Astrocyte (in vitro differentiated cells and primary cell): ENCODE results near the gene NAGA.

DNA sequence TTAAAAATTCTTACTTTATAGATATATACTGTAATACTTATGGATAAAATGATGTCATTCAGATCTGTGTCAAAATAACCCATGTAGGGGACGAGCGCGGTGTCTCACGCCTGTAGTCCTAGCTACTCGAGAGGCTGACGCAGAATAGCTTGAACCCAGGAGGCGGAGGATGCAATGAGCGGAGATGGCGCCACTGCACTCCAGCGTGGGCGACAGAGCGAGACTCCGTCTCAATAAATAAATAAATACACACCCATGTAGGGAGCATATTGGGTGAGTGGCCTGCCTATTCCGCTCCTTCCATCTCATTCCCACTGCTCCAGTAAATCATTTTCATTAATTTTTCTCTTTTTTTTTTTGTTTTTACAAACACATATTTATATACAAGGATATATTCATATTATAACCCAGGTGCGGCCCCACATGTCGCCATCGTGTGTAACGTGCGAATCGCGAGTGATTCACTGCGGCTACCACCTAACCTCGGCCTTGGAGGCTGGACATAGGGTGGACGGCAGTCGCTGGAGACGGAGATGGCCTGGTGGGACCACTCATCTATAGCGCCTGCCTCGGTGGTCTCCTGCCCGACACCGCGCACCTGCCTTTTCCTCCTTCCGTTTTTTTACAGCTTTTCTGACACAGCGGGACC, 6.9 kb downstream of the SNU13 start:
- PRO-cap, result no peak
- RRBS, 2 experiments, result no CpG with 5 or more reads among the region's 33 CpGs

DNA sequence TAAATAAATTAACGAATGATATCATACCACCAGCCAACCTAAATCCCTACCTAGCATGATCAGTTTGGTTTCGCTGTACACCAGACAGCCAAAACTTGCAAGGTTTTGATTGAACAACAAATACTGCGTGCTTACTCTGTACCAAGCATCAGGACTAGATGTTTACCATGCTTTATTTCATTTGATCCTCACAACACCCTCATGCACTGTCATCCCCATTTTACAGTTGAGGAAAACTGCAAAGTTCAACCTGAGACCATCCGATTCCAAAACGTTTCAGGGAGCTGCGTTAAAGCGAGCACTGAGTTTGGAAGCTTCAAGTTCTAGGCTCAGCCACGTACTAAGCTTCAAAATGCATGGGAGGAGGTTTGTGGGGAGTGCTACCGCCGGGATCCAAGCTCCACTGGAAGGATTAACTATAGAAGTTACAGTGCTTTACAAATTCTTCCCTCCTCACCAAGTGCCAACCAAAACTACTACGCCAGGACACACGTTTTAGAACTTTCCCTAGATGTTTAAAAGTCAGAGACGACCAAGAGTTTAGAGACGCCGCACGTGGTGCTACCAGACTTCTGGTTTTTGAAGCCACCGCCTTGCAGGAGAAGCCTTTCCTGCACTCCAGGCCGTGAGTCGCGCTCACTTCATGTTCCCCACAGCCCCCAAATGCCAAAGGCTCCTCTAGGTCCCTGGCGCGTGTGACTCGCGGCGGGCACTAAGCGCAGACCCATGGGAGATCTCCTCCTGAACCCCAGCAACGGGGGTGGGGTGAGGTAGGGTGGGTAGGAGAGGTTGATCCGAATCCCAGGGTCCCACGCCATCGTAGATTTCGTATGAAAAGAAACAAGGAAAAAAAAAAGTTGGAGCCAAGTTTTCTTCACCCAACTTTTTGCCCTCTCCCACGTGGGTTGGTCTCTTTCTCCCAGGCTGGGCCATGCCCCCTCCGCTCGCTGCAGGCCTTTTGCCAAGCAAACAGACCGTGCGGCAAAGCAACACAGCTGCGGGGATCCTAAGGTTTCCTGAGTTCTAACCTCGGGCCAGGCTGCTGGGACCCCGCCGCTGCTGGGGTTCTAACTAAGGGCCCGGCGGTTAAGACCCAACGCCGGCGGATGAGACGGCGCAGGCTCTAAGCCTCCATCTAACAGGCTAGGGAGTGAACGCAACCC, 699 bp downstream of the SNU13 start:
- PRO-cap, result no peak
- RRBS, 2 experiments, result 1 to 2% methylated on average over 5 of the region's 48 CpGs

DNA sequence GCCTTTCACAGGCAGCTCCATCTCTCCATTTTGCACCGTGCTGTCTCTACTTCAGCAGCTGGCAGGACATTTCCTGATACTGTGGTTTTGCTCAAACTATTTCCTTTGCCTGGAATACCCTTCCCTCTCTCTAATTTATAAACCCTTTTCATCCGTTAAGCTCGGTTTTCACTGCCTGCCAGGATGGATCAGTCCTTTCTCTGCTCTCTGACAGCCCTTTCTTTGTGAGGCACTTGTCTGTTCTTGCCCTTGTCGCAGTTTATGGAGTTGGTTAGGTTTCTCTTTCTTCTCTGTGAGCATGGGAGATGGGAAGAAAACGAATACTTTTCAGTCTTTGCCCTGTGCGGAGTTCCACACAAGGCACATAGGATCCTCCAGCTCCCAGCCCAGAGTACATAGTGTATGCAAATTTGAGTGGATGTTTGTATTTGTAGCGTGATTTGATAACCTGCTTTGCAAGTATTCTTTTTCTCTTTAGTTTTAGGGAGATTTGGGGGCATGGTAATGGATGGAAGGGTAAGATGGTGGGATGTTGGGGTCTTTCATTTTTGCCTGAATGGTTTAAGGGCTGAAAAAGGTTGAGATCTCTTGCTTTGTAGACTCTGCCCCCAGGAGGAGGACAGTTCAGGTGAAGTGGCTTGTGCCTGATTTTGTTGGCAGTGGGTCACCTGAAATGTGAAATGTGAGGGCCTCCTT, 13.9 kb downstream of the SREBF2 start:
- PRO-cap, result no peak
- RRBS, 2 experiments, result no CpG with 5 or more reads among the region's 7 CpGs

DNA sequence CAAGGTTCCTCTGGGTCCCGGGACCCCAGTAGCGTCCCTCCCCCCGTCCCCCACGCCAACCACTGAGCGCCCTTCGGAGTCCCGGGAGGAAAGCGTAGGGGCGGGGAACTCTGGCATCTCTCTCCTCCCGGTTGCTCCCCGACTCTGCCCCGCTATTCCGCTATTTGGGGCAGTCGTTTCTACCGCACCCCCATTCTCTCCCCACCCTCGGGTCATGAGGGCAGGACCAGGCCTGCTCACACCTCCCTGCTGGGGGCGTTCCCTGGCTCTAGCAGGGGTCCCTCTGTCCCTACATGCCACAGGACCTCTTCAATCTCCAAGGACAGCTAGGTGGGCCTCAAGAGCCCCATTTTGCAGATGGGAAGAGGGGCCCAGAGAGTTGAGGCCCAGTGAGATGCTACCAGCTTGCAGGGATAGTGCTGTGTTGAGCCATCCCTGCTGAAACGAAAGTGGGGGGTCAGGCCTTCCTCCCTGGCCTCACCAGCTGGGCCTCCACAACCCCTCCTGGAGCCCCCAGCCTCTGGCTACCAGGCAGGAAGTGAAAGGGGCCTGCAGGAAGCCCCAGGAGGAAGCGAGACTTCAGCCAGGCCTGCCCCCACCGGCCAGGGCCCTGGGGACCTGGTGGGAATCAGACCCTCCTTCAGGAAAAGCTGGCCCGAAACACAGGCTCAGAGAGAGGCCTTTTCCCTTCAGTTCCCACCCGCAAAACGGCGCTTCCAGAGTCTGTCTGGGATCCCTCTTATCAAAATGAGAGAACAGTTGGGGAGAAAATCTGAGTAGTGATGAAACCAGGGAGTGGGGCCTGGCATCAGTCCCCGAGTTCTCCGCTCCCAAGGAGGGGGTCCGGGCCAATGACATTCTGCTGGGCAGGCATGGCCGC, 5.6 kb upstream of the SHISA8 start:
- PRO-cap, result no peak
- RRBS, 2 experiments, result 29 to 39% methylated on average over 9 to 12 of the region's 28 CpGs

- PRO-cap, result no peak
- RRBS, 2 experiments, result no CpG with 5 or more reads among the region's 9 CpGs
Measured at GRCh38 chr22:41933799-41934259, 7.2 kb upstream of the TNFRSF13C start.

GRCh38 chr22:42069978-42071106, at the start of gene NAGA:
NAGA (minus strand) TSS chr22:42070812.
- PRO-cap, result no peak
- RRBS, 2 experiments, result 1 to 2% methylated on average over 5 to 29 of the region's 62 CpGs

GRCh38 chr22:42082289-42082788, 2.8 kb downstream of the SMDT1 start:
- PRO-cap, result no peak
- RRBS, 2 experiments, result no CpG with 5 or more reads among the region's 8 CpGs

DNA sequence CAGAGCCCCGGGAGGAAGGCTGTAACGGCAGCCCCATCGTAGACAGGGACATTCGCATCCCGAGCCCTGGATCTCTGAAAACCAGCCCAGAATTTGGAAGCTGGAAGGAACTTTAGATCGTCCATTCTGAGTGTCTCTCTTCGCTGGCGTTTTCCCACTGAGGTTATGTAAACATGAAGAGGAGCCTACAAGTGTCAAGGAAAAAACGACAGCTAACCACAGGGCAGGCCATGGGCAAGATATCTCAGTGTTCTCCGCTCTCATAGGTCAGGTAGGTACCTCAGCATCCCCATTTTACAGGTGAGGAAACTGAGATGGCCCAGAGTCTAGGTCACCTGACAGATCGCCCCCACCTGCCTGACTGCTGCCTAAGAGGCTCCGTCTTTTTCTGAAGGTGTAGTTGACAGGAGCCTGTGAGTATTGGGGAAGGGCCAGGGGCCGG, 779 bp upstream of the NDUFA6 start:
- PRO-cap, result bidirectional peak, plus-strand start at position 70 of the sequence, minus-strand start outside the sequence
- RRBS, 2 experiments, result no CpG with 5 or more reads among the region's 13 CpGs

GRCh38 chr22:42256104-42256579, 14.3 kb downstream of the TCF20 start:
- PRO-cap, result no peak
- RRBS, 2 experiments, result no CpG with 5 or more reads among the region's 3 CpGs

- PRO-cap, result no peak
- RRBS, 2 experiments, result 3 to 5% methylated on average over 20 to 25 of the region's 93 CpGs
Measured at GRCh38 chr22:42282771-42284189, 12.8 kb upstream of the TCF20 start.

DNA sequence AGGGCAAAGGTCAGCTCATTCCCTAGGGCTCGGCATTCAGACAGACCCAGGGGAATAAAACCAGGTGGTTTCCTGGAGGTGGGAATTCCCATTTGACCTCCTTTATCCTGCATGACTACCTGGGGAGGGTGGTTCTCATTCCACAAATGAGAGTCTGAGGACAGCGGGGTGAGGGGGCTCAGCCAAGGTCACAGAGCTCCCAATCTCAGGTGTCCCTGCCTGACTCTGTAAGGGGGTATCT, 22.8 kb upstream of the TCF20 start:
- PRO-cap, result no peak
- RRBS, 2 experiments, result no CpG with 5 or more reads among the region's 2 CpGs

GRCh38 chr22:42298748-42299146, 28.3 kb upstream of the TCF20 start:
- PRO-cap, result no peak
- RRBS, 2 experiments, result 44 to 50% methylated on average over 4 of the region's 8 CpGs

- PRO-cap, result no peak
- RRBS, 2 experiments, result no CpG with 5 or more reads among the region's 7 CpGs
Measured at GRCh38 chr22:42322370-42322588, 51.8 kb upstream of the TCF20 start.

- PRO-cap, result bidirectional peak, plus-strand start at chr22:42369495, minus-strand start at chr22:42369259
- RRBS, 2 experiments, result 1 to 3% methylated on average over 45 to 48 of the region's 100 CpGs
Measured at GRCh38 chr22:42368448-42369371, 63.5 kb downstream of the NFAM1 start.

GRCh38 chr22:42376655-42377151, 55.5 kb downstream of the NFAM1 start:
- PRO-cap, result no peak
- RRBS, 2 experiments, result no CpG with 5 or more reads among the region's 12 CpGs

GRCh38 chr22:42576686-42577336, 23.1 kb downstream of the SERHL2 start:
- PRO-cap, result no peak
- RRBS, 2 experiments, result no CpG with 5 or more reads among the region's 14 CpGs

GRCh38 chr22:42613900-42614727, 569 bp downstream of the POLDIP3 start:
- PRO-cap, result bidirectional peak, plus-strand start at chr22:42614407, minus-strand start at chr22:42614340; bidirectional peak, plus-strand start at chr22:42614601, minus-strand start at chr22:42614589
- RRBS, 2 experiments, result 2 to 4% methylated on average over 7 of the region's 57 CpGs

- PRO-cap, result no peak
- RRBS, 2 experiments, result no CpG with 5 or more reads among the region's 4 CpGs
Measured at GRCh38 chr22:42642058-42642395, 1.6 kb upstream of the ATP5MGL start.

DNA sequence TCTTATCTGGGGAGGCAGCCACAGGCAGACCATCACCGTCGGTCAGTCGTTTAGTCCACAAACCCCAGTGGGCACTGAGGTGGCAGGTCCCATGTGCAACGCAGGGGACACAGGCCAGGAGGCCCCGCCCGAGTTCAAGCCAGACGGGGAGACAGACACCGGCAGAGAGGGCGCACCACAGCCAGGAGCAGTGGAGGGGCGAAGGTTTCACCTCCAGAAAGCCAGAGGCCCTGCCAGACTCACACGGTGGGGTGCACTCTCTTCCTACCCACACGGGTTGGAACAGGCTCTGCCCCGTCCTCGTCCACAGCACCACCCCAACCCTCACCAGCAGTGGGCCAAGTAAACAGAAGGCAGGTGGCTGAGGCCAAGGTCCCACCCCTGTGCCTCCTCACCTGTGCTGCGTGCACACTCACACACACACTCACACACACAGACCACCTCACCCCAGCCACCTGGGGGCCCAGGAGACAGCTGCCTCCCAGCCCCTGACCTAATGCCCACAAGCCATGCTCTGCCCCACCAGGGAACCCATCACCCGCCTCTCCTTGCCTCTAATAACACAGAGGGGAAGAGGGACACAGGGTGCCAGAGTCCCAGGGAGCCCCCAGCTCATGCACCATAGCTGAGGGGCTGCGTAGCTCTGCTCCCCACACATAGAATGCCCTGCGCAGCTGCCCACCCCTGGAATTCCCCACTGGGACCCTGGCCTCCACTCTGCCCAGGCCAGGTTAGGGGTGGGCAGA, 3.2 kb downstream of the CYB5R3 start:
- PRO-cap, result no peak
- RRBS, 2 experiments, result no CpG with 5 or more reads among the region's 18 CpGs

- PRO-cap, result no peak
- RRBS, 2 experiments, result 4 to 7% methylated on average over 11 of the region's 26 CpGs
Measured at GRCh38 chr22:42662573-42662886, 13.3 kb upstream of the CYB5R3 start.